AG09319 (cell line): ENCODE results near the genes MADCAM1 and CDC34.

GRCh38 chr19:295543-296159 is 4.4 kb upstream of the PLPP2 start:
- RRBS: 87% methylated on average over 3 of the region's 13 CpGs

GRCh38 chr19:368239-368770 is 7.5 kb downstream of the THEG start:
- RRBS: no CpG with 5 or more reads among the region's 15 CpGs

DNA sequence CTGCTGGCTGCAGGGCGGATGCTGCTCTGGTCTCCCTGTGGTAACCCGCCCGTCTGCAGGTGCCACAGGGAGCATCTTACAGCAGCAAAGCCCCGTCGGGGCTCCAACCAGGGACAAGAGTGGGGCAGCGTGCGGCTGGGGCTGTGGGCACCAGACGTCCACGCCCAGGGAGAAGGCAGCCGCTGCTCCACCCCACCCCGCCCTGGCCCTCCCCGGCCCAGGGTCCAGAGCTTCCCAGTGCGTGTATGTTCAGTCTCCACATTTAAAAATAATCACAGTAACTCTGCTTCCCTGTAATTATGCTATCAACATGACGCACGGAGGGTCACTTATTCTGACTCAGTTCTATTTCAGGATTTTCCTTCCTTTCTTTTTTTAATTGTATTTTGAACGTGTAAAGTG is 16.4 kb upstream of the C2CD4C start:
- RRBS: no CpG with 5 or more reads among the region's 16 CpGs

- RRBS: 39% methylated on average over 8 of the region's 53 CpGs
Observed at GRCh38 chr19:426989-427746, 18.2 kb upstream of the C2CD4C start.

DNA sequence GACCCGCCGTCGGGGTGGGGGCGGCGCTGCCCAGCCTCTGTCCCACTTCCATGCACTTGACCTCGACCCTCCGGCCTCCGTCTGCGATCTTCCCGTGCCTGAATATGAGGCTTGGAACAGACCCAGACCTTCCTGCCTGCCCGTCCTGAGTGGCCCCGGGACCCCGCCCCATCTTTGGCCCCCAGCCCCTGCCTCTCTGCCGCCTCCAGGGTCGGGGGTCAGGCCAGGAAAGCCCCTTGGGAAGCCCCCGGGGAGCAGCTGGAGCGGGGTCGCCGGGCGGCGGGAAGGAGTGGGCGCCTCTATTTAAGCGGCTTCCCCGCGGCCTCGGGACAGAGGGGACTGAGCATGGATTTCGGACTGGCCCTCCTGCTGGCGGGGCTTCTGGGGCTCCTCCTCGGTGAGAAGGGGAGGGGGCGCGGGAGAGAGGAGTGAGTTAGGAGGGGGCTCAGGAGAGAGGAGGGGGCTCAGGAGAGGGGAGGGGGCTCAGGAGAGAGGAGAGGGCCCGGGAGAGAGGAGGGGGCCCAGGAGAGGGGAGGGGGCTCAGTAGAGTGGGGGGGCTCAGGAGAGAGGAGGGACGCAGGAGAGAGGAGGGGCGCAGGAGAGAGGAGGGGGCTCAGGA is at the start of gene MADCAM1:
Gene MADCAM1 (plus strand): TSS at position 332 of the 619 bp plus-strand sequence.
- RRBS: 2% methylated on average over 8 of the region's 34 CpGs

DNA sequence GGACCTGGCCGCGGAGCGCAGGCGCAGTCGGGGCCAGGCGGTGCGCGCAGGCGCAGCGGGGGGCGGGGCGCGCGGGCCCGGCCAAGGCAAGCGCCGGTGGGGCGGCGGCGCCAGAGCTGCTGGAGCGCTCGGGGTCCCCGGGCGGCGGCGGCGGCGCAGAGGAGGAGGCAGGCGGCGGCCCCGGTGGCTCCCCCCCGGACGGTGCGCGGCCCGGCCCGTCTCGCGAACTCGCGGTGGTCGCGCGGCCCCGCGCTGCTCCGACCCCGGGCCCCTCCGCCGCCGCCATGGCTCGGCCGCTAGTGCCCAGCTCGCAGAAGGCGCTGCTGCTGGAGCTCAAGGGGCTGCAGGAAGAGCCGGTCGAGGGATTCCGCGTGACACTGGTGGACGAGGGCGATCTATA is at the start of gene CDC34:
Gene CDC34 (plus strand): TSS at position 113 of the 400 bp plus-strand sequence.
- RRBS: under 1% methylated on average over 36 of the region's 61 CpGs

DNA sequence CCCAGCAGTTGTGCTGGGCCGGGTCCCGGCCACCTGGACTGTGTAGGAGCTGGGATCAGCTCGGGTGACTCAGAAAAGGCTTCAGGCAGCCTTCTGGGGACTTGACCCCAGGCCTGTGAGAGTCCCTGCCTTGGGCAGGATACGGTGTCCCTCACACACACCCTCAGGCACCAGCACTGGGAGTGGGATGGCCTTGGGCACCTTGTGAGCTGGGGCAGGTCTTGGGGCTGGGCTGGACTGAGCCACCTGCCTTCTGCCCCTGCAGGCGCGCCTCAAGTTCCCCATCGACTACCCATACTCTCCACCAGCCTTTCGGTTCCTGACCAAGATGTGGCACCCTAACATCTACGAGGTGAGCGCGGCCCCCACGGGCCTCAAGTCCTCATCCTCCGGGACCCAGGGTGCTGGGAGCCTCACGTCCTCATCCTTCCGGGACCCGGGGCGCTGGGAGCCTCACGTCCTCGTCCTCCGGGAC is 4.0 kb downstream of the CDC34 start:
- RRBS: 94% methylated on average over 2 of the region's 20 CpGs

- RRBS: no CpG with 5 or more reads among the region's 14 CpGs
Observed at GRCh38 chr19:558632-559259, 13.7 kb upstream of the BSG start.

DNA sequence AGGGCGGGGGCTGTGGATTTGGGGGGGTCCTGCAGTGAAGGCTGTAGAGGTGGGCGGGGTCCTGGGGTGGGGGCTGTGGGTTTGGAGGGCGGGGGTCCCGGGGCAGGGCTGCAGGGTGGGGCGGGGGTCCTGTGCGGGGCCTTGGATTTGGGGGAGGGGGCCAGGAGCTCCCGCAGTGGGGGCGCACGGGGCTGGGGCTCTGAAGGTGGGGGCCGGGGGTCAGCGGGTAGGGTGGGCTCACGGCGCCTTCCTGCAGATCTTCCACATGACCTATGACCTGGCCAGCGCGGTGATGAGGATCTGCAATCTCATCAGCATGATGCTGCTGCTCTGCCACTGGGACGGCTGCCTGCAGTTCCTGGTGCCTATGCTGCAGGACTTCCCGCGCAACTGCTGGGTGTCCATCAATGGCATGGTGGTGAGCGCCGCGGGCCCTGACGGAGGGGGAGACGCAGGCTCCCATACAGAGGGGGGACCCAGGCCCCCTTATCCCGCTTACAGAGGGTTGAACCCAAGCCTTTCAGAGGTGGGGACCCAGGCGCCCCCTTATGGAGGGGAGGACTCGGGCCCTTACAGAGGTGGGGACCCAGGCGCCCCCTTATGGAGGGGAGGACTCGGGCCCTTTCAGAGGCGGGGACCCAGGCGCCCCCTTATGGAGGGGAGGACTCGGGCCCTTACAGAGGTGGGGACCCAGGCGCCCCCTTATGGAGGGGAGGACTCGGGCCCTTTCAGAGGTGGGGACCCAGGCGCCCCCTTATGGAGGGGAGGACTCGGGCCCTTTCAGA is 15.3 kb downstream of the HCN2 start:
- RRBS: no CpG with 5 or more reads among the region's 35 CpGs

DNA sequence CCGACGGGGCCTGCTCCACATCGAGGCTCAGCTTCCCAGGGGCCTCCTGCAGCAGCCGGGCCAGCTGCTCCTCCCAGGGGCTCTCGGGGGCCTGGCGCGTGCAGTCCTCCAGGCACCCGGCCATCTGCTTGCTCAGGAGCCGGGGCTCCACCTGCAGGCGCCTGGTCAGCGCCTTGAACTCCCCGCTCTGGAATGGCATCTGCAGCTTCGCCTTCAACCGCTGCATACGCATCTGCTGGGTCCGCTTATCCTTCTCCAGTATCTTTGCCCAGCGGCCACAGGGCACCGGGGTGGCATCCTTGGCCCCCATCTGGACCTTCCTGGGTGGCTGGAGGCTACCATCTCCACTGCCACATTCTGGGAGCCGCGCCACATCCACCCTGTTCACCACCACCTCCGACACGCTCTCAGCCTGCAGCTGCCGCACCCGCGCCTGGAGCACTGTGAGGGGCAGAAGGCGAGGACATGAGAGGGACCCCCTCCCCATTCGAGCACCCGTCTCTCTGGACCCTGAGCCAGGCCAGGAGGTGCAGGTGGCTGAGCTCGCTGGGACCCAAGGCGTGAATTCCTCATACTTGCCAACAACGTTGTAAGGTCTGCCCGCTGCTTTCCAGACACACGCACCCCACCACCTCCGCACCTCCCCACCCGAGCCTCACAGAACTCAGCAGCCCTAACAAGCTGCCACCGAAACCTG is 3.5 kb downstream of the POLRMT start:
- RRBS: 54% methylated on average over 4 of the region's 36 CpGs

DNA sequence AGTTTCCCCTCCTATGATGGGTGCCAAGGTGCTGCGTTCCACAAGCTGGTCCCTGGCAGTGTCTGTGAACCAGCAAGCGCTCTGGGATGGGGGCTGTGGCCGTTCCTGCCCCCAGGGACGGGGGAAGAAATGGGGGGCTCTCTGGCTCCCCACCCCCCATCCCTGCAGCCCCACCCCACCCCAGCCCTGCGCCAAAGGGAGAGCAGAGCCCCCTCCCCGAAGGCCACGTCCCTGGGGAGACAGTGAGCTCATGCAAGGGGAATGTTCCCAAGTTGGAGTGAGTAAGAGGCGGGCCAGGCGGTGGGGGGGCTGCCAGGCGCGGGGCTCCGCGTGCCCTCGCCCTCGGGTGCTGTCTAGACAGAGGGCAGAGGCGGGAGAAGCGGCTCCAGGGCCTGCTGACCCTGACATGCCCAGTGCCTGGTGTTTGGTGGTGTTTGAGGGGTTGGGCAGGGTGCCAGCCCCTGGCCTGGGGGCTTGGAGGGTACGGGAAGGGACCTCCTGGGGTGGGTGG is 911 bp downstream of the FSTL3 start:
- RRBS: no CpG with 5 or more reads among the region's 18 CpGs

DNA sequence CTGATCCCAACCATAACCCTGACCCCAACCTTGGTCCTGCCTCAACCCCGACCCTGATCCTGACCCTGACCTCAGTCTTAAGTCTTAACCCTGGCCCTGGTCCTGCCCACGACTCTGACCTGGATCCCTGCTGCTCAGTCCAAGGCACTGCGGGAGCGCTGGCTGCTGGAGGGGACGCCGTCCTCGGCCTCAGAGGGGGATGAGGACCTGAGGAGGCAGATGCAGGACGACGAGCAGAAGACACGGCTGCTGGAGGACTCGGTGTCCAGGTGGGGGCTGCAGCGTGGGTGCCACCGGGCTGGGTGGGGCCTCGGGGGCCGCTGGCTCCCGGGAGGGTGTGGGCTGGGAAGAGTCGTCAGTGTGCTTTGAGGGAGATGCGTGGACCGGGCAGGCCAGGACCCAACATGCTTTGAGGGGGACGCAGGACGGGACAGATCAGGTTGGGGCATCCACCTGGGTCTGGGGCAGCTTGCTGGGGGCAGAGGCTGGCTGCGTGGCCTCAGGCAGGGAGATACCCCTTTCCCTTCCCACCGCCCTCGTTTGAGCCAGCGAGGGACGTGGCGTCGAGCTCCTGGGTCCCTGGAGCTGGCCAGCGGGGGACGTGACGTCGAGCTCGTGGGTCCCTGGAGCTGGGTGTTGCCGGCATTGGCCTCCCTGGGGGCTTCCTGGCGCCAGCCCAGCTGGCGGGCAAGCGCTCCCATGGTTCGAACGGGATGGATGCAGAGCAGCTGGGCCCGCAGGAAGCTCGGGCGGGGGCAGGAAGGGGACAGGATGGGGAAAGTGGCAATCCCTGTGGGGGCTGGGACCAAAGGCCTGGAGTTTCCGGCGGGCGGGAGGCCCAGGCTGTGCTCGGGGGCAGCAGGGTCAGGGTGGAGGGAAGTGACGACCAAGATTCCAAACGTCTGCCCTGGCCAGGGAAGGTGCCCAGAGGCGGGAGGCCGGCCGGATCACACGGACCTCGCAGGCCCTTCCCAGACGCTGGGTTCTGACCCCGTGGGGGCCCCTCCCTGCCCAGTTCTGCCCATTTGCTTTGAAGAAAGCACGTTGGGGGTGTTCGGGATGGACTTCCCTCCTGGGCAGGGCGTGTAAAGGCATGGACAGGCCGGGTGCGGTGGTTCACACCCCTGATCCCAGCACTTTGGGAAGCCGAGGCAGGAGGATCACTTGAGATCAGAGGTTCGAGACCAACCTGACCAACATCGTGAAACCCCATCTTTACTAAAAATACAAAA is 19.1 kb downstream of the PALM start:
- RRBS: 77% methylated on average over 4 of the region's 63 CpGs

GRCh38 chr19:781082-781449 is 16.2 kb upstream of the PTBP1 start:
- RRBS: 96% methylated on average over 7 of the region's 12 CpGs

DNA sequence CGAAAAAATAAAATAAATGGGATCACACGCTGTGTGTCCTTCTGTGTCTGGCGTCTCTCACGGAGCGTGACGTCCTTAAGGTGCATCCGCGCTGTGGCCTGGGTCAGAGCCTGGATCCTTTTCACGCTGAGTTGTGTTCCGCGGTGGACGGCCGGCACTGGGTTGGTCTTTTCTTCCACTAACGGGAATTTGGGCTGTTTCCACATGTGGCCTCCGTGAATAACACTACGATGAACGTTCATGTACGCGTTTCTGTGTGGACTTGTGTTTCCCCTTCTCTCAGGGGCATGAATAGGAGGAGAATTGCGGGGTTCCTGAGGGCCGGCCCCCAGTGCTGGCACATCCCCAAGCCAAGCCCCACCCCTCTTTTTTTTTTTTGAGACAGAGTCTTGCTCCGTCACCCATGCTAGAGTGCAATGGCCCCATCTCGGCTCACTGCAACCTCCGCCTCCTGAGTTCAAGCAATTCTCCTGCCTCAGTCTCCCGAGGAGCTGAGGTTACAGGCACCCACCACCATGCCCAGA is 6.2 kb upstream of the PTBP1 start:
- RRBS: no CpG with 5 or more reads among the region's 25 CpGs

GRCh38 chr19:800162-800897 is 3.1 kb downstream of the PTBP1 start:
- RRBS: no CpG with 5 or more reads among the region's 19 CpGs

DNA sequence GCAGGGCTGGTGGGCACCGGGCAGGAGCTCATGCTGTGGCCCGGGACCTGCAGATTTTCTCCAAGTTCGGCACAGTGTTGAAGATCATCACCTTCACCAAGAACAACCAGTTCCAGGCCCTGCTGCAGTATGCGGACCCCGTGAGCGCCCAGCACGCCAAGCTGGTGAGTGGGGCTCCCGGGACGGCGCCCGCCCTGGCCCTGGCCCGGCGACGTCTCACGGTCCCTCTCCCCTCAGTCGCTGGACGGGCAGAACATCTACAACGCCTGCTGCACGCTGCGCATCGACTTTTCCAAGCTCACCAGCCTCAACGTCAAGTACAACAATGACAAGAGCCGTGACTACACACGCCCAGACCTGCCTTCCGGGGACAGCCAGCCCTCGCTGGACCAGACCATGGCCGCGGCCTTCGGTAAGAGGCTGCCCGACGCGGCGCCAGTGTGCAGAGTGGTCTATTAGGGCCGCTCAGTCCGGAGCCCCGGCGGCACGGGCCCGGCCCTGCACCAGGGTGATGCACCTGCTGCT is 7.6 kb downstream of the PTBP1 start:
- RRBS: no CpG with 5 or more reads among the region's 39 CpGs

- RRBS: no CpG with 5 or more reads among the region's 26 CpGs
Observed at GRCh38 chr19:867022-867765, 7.7 kb downstream of the CFD start.

DNA sequence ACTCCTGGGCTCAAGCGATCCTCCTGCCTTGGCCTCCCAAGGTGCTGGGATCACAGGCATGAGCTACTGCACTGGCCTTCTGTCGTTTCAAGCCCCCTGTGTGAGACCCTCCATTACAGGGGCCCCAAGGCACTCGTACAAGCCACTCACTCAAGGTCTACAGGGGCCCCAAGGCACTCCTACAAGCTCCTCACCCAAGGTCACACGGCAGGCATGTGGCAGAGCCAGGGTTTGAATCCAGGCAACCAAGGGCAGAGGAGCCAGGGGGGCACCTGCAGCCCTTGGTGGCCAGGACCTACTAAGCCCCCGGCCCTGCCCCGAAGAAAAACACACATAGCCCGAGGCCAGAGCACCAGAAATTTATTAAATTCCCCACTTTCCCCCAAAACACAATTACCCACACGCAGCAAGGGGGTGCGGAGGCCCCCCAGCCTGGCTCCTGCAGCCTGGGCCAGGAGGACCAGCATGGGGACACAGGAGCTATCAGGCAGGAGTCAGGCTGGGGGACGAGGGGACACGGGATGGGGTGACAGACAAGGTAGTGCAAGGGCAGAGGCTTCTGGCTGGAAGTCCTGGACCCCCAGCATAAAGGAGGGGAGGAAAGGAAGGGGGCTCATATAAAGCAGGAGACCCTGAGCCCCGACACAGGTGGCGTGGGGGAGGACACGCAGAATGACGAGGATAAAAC is 3.3 kb upstream of the MED16 start:
- RRBS: no CpG with 5 or more reads among the region's 15 CpGs

GRCh38 chr19:912162-912553 is 861 bp downstream of the R3HDM4 start:
- RRBS: 3% methylated on average over 8 of the region's 23 CpGs

DNA sequence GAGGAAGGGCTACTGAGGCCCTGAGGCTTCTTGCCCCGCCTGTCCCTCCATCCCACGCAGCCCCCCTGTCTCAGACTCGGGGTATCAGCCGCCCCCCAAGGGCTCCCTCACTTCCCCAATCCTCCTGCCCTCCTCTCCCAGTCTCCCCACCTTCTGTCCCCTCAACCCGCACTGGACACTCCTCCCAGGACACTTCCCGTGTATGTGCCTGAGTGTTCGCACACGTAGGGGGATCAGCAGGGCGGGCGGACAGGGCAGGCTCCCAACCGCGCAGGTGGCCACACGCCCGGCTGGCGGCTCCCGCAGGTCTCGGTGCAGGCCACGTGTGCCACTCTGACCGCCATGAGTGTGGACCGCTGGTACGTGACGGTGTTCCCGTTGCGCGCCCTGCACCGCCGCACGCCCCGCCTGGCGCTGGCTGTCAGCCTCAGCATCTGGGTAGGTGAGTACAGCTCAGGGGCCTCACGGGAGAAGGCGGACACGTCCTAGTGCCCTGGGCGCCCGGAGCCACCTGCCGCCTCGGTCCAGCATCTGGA is 2.1 kb downstream of the KISS1R start:
- RRBS: 12% methylated on average over 3 of the region's 37 CpGs